Measurements from ENCODE around the gene IL21.

DNA sequence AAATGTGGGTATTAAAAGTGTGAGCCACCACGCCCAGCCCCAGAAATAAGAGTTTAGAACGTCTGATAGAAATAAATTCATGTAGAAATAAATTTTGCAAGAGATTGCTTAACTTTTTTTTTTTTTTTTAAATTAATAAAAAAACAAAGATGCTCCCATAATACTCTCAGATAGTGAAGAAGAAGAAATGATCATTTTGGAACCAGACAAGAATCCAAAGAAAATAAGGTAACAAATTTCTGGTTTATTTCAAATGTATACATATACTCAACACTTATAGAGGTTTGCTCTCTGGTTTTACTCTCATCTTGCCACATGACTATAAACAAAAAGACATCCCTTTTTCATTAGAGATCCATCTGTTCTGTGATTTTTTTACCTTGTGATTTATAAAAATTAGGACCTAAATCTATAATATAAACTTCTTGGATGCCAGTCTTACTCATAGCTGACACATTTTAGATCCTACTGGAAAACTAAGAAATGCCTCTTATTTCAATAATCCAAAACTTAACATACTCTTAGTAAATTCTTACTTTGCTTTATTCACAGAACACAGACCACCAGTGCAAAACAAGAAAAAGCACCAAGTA is 7.4 kb downstream of the CCNA2 start:
- PRO-cap, result no peak

DNA sequence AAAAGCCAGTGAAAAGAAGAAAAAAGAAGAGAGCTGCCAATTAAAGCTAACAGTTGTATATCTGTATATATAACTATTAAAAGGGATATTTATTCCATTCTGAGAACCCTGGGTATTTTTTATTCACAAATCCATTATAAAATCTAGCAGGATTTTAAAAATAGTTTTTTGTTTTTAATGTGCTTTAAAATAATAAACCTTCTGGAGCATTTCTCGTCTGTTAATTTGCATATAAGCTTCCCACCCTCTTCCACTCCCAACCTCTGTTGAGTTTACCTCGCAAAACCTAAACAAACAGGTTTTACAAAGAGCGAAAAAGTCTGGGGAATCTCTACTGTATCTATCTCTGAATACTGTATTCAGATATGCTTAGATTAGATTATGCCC is 6.9 kb downstream of the CCNA2 start:
- PRO-cap, result no peak

DNA sequence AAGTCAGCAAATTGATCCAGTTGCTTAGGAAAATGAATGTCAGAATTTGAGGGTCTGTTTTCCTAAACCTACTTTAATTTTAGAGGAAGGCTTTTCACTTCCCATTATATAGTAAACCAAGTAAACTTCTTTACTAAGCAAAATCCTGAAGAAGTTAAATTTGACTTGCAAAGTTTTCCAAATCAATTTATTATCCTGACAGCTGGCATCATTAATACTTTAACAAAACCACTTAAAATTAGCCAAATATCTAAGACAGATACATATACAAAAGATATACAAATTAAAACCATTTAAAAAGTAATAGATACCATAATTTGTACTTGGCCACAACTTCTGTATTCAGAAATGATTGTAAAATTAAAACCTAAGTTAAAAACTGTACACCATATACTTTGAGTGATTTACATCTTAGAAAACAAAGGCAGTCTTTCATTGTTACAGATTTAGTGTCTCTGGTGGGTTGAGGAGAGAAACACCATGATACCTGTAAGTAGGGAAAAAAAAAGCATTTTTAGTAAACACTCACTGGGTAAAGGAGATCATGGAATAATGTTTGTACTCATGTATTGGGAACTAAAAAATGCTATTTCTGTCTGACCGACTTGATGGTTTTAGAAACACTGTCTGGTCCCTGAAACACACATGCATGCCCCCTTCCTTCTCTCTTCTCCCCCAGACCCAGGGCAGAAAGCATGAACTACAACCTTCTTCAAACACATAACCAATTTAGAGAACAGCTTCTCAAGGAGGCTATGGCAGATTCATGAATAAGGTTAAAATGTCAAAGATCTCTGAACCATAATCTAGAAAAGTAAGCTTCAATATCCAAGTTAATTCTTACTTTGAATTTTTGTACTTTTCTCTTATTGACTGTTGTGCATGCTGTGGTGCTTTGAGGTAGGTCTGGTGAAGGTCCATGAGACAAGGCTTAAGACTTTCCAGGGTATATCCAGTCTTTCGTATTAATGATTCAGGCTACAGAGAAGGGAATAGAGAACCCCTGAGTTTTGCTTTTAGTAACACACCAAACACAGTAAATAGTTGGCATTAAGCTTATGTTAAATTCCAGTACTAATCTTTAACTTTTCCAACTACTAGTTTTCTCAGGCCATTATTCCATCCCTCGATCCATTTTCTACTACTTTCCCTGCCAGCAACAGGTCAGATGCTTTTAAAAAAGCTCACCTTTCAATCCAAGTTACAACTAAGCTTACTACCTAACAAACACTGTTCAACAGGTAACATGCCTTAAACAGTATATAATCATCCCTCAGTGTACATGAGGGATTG is 6.0 kb downstream of the CCNA2 start:
- PRO-cap, result no peak

DNA sequence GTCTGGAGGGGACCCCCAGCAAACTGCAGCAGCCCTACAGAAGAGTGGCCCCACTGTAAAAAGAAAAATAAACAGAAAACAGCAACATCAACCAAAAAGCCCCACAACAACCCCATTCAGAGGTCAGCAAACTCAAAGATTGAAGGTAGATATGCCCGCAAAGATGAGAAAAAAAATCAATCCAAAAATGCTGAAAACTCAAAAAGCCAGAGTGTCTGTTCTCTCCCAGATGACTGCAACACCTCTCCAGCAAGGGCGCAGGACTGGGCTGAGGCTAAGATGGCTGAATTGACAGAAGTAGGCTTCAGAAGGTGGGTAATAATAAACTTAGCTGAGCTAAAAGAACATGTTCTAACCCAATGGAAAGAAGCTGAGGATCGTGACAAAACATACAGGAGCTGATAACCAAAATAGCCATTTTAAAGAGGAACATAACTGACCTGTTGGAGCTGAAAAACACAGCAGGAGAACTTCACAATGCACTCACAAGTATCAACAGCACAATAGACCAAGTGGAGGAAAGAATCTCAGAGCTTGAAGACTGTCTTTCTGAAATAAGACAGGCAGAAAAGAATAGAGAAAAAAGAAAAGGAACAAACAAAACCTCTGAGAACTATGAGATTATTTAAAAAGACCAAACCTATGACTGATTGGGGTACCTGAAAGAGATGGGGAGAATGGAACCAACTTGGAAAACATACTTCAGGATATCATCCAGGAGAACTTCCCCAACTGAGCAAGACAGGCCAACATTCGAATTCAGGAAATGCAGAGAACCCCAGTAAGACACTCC is 84.1 kb upstream of the ADAD1 start:
- PRO-cap, result no peak

DNA sequence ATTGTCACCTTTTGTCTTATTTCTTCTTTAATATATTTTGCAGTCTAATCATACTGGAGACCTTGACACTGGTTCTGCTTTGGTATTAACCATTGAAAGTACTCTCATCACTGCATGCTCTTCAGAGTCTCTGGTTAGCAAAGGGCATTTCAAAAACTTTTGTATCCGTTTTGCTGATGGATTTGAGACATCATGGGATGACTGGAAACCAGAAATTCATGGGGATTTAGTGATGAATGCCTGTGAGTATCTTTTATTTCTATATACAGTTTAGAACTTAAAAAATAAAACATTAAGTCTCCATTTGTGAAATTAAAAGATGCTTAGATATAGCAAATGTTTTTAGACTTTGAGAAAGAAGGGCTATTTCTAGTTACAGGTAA is 69.6 kb upstream of the ADAD1 start:
- PRO-cap, result no peak

- PRO-cap, result no peak
Observed at GRCh38 chr4:122347345-122347991, 31.3 kb upstream of the ADAD1 start.

DNA sequence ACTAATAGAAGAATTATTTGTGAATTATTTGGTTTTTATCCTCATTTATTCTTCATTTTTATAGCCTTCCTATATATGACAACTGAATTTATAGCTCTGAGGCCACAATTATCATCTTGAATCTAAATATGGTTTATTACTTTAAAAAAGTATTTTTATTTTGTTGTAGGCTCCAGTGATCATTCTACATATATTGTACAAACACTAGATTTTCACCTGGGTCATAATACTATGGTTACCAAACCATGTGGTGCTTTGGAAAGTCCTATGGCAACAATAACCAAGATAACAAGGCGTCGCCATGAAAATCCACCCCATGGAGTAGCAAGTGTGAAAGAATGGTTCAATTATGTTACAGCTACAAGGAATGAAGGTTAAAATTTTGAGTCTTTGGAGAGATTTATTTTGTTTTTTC is 25.2 kb upstream of the ADAD1 start:
- PRO-cap, result no peak

- PRO-cap, result no peak
Observed at GRCh38 chr4:122620960-122621312, at the start of gene IL21. Gene IL21, minus strand, starts transcription at chr4:122621066.

DNA sequence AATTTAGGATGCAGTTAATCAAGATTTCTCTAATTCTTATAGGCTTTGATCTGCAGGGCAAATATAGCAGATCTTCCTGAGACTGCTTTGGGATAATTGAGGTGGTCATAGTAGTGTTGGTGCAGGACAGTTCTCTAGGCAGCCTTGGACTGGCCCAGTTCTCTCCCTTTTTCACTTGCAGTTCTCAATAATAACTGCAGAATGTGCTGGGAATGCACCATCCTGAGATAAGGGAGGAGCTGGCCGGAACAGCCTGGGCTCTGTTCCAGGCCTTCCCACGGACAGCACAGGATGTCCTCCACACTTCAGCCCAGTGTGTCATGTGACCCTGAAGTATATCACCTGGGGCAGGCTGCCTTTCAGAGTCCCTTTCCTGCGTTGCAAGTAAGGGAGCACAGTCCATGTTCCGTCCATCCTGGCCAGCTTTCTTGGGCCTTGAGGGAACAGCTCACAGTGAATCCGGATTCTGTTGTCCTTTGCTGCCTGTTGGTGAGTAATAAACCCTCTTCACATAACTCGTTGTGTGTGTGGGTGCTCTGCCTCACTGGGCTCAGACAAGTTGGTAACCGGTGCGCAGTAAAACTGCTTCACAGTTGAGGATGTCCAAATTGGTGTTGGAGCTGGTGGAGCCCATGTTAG is 32.3 kb upstream of the BBS12 start:
- PRO-cap, result no peak

DNA sequence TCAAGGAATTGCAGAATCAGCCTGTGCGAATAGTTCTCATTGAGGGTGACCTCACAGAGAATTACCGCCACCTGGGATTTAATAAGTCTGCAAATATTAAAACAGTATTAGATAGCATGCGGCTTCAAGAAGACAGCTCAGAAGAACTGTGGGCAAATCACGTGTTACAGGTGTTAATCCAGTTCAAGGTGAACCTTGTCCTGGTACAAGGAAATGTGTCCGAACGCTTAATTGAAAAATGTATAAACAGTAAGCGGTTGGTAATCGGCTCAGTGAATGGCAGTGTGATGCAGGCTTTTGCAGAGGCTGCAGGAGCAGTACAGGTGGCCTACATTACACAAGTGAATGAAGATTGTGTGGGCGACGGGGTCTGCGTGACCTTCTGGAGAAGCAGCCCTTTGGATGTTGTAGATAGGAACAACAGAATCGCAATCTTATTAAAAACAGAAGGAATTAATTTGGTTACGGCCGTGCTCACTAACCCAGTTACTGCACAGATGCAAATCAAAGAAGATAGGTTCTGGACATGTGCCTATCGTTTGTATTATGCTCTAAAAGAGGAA is 10.5 kb downstream of the BBS12 start:
- PRO-cap, result no peak

- PRO-cap, result no peak
Observed at GRCh38 chr4:122775998-122776551, 43.6 kb downstream of the BBS12 start.

GRCh38 chr4:122923255-122923568 is 334 bp downstream of the SPATA5 start:
- PRO-cap, result no peak

- PRO-cap, result unidirectional peak, plus-strand start at chr4:123489131
Observed at GRCh38 chr4:123488708-123489423, 92.3 kb downstream of the SPRY1 start.

GRCh38 chr4:123744903-123745189 is 348.3 kb downstream of the SPRY1 start:
- PRO-cap, result no peak

DNA sequence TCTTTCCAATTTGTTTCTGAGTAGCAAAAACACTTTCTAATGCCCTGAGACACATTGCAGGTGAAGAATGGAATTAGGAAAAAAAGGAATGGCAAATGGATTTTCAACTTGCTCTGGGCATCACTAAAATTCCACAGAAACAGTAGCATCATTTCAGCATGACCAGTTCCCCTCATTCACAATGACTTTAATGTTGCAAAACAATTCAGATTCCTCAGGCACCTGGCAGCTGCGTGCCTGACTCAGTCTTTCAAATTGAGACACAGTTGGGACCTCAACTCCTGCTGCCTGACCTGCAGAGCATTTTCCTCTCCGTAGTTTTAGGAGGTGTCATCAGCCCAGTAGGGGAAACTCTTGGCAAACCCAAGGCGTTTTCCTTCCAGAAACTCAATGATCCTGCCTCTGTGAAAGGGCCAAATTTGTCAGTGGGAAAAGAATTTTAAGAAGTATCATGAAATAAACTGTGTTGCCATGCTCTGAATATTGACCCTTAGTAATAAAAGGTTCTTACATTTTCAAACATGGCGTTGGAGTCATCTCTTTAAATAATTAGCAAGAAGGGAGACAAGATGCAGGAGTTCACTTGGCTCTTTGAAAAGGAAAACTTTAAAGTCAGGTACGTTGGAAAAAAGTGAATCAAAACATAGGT is 389.0 kb downstream of the SPRY1 start:
- PRO-cap, result no peak

- PRO-cap, result no peak
Observed at GRCh38 chr4:124671719-124672215, 40.8 kb downstream of the ANKRD50 start.

DNA sequence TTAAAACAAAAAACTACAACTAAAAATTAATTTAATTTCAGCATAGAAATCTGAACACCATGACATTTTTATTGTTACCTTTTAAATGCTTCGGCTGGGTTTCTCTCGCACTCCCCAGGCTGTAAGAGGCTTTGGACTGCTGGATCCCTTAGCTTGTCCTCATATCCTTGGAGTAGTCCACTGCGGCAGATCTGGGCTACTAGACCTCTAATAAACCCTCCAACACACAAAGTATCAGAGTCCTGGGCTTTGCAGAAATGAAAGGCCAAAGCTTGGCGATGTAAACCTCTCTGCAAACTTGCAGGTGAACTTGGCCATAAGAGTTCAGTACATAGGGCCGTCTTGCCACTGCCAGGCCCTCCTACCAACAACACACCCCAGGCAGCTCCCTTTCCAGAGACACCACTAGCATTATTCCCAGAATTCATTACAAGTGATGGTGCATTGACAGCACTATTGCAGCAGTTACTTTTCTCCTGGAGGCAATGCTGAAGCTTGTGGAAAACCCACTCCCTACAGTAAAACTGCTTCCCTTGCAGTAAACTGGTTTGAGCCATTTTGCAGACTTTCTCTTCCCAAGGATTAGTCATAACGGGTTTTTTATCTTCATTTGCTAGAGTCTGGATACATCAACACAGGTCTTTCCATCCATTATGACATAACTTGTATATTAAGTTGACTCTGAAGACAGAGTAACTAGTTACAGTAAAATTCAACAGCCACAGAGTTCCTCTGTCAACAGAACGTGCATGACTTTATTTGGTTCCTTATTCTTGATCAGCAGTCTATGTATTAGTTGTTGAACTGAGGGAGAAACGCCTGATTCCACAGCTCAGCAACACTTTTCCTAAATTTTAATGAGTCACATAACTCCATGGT is 2.4 kb downstream of the ANKRD50 start:
- PRO-cap, result no peak

DNA sequence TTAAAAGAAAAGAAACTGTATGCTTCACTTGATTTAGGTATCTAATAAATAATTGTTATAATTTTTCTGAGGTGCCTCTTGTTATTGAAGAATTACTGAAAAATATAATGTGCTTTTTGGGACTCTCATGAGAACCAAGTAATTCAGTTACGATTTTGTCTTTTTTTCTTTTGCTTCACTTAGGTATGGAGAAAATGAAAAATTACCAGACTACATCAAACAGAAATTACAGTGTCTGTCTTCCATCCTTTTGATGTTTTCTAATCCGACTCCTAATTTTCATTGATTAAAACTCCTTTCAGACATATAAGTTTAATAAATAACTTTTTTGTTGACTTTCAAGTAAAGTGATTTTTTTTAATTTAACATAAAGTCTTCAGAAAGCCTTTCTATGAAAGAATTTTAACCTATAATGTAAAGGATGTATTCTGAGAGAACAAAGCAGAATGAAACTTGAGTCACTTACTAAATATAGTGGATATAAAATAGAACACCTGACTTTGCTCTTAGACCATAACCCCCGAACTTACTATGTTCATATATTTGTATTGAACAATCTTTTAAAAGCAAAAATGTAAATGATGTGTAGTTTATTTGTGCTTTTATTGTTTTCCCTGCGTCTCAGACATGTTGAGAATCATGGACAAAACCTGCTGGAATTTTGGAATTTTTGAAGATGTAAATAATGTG is 17.7 kb downstream of the PLK4 start:
- PRO-cap, result no peak

DNA sequence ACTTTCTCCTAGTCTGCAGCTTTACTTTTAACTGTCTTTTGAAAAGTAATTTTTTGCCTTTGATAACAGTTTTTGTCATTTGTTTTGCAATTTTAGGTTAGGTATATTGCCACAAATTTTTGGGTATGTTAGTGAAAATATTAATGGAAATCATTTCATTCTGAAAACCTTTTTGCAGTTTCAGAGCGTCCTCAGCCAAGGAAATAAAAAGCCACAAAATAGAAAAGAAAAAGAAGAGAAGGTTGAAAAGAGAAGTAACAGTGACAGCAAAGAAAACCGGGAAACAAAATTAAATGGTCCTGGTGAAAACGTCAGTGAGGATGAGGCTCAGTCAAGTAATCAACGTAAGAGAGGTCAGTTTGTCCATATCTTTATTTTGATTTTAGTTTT is 16.5 kb downstream of the LARP1B start:
- PRO-cap, result no peak

GRCh38 chr4:128386717-128387497 is 99.3 kb upstream of the PGRMC2 start:
- PRO-cap, result no peak

Measured in sternocleidomastoid (tissue), 1 donor.